ENCODE results near the gene CCBE1.

DNA sequence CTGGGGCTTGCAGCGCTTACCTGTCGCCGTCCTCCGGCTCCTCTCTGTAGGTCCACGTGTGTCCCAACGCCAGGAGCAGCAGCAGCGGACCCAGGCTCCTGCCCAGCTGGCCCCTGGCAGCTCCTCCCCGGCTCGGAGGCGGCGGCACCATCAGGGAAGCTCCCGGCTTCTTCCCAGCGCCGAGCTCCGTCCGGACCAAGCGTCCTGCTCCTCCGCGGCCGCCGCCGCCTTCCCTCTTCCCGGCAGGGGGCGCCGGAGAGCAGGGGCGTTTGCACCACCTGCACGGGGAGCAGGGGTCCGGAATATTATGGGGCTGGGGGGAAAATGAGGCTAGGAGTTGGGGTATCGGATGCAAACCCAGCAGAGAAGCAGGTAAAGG lies at the start of gene CCBE1:
TSS of gene CCBE1 (minus strand) at position 232 of the 379 bp plus-strand sequence.
- RRBS: 2% methylated on average over 19 of the region's 29 CpGs

GRCh38 chr18:59881652-59882846 lies 17.7 kb upstream of the PMAIP1 start:
- RRBS: no CpG with 5 or more reads among the region's 11 CpGs

GRCh38 chr18:60320436-60320823 lies 52.1 kb downstream of the MC4R start:
- RRBS: no CpG with 5 or more reads among the region's 3 CpGs

- RRBS: no CpG with 5 or more reads among the region's 4 CpGs
These were observed 6.0 kb downstream of the RNF152 start for GRCh38 chr18:61886696-61887270.

DNA sequence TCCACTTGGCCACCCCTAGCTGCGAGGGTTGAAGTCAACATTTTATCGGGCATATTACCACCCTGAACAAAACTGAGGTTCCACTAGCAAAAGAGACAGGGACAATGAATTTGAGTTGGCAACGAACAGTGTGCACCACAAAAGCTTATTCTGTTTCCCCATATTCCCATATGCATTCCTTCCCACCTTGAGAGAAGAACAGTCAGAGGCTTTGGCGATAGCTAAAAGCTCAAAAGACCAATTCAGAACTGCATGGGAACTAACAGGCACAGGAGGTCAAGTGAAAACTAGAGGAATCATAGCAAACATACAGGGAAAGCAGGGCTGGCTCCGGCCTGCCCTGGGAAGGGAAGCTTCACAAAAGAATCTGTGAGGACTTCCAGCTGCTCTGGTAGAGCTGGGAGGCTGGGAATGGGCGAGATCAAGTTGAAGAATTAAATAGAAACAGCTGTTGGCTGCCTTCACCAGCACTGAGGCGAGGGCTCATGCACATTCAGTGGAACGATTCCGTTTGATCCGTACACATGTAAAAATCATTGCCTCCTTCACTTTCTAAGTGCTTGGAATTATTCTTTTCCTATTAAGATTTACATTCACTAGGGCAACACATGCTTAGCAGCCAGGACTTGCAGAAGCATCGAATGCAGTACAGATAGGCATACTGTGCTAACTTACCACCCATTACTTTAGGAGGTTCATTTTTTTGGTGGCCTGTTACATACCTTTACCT lies 125.2 kb upstream of the RNF152 start:
- RRBS: no CpG with 5 or more reads among the region's 11 CpGs

DNA sequence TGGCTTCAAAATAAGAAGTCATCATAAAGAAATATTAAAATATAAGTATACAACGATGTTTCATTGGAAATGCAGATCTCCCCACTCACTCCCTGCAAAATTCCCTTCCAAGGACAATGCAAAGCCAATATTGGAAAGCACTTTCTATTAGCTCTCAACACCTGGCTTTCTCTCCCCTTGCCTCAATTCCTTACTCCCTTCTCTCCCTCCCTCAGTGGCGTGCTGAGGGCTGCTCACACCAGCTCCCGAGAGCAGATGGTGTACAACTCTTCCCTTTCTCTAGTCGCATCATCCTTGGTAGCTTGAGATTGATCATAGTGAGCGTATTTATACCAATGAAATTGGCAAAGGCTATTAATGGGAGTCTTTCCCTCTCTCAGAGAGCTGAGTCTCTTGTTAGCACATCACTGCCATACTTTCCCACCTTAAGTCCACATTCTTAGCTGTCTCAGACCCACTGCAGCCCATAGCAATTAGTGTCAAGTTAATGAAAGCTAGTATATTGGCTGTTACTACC lies 57.9 kb downstream of the PIGN start:
- RRBS: no CpG with 5 or more reads among the region's 5 CpGs

- RRBS: no CpG with 5 or more reads among the region's 4 CpGs
These were observed 12.0 kb upstream of the TNFRSF11A start for GRCh38 chr18:62312843-62313692.

- RRBS: no CpG with 5 or more reads among the region's 14 CpGs
These were observed 97.2 kb upstream of the ZCCHC2 start for GRCh38 chr18:62425413-62426217.

DNA sequence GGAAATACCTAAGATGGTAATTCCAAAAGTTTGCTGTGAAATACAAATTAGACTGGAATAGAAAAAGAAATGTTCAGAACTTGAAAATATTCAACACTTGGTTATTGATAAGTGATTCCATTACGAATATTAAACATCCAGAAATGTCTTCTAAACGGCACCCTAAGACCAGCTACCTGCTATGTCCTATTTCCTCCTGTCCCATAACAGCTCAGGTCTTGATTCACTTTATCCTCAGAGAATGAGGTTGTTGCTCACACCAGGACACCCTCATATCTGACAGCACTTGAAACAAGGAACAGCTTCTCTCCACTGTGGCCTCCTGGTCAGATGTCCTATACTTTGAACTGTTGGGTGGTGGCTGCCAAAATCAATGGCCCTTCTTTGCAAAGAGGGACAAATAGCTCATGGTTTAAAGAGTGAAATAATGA lies 24.3 kb upstream of the ZCCHC2 start:
- RRBS: no CpG with 5 or more reads among the region's 2 CpGs

- RRBS: 3% methylated on average over 20 of the region's 39 CpGs
These were observed 1.9 kb downstream of the ZCCHC2 start for GRCh38 chr18:62524654-62525173.

DNA sequence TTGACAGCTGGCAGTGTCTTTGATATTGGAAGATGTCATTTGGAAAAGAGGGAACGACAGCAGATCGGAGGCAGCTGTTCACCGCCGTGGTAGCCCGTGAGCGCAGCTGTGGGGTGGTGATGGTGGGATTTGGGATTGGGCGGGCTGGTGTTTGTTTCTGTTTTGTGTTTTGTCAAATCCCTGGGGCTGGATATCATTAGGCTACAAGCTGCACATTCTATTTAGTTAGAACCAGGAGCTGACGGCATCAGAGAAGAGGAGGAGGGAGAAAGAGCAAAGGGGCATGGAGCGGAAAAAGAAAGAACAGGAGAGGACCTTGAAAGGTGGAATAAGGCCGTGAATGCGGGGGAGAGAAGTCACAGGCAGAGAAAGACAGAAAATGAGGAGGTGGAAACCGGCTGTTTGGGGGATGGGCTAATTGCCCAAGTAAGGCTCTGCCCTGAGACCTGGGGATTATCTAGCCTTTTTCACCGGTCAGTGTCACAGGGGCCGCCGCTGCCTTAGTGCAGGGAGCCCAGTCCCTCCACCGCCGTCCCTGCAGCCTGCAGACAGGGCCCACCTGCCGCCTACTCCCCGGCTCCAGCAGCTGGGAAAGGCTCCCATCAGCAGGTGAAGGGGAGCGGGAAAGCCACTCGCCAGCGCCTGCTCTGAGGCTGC lies 88.0 kb downstream of the ZCCHC2 start:
- RRBS: 25% methylated on average over 6 of the region's 22 CpGs

- RRBS: no CpG with 5 or more reads among the region's 2 CpGs
These were observed 83.2 kb upstream of the PHLPP1 start for GRCh38 chr18:62632212-62632473.

- RRBS: 2% methylated on average over 27 of the region's 67 CpGs
These were observed 715 bp downstream of the PHLPP1 start for GRCh38 chr18:62715994-62716517.

DNA sequence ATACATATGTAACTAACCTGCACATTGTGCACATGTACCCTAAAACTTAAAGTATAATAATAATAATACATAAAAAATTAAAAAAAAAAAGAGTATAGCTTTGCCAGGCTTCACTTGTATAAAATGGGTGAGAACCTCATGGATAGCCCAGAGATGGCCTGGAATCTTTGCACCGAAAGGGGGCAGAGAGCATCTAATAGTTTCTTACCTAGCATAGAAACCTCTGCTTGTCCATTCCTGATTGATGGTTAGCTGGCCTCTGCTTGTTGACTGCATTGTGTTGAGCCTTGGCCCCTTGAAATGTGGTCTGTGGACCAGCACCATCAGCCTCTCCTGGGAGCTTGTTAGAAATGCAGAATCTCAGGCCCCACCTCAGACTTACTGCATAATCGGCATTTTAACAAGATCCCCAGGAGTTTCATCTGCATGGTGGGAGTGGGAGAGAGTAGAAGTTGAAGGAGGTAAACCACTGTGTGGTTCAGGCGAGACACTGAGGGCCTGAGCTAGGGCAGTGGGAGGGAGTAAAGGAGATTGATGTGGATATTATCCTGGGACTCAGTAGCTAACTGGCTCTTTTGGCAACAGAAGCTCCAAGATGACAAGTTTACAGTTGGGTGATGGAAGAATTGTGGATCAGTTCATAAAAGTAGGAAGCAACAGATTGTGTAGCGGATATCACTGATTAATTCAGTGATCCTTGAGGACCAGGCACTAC lies 20.7 kb downstream of the PHLPP1 start:
- RRBS: no CpG with 5 or more reads among the region's 4 CpGs

- RRBS: no CpG with 5 or more reads among the region's 8 CpGs
These were observed 52.4 kb downstream of the PHLPP1 start for GRCh38 chr18:62767322-62768570.

- RRBS: no CpG with 5 or more reads among the region's 4 CpGs
These were observed 65.9 kb downstream of the PHLPP1 start for GRCh38 chr18:62781195-62781693.

- RRBS: 44% methylated on average over 4 of the region's 54 CpGs
These were observed 263.3 kb downstream of the PHLPP1 start for GRCh38 chr18:62978264-62979361.

DNA sequence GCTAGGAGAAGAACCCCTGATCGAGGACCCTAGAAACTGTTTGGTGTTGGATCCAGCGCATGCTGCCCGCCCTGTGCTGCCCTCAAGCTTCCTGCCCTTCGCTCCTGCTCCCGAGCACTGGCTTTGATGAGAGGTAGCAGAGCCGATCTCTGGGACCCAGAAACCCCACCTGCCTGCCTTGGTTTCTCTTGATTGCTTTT lies 267.2 kb downstream of the PHLPP1 start:
- RRBS: no CpG with 5 or more reads among the region's 6 CpGs

- RRBS: no CpG with 5 or more reads among the region's 8 CpGs
These were observed 289.4 kb downstream of the PHLPP1 start for GRCh38 chr18:63004613-63005203.

GRCh38 chr18:63043569-63043953 lies 276.0 kb downstream of the BCL2 start:
- RRBS: no CpG with 5 or more reads among the region's 5 CpGs

All from brain (tissue), 1 donor.